ENCODE measurements around a stretch of chr21.

DNA sequence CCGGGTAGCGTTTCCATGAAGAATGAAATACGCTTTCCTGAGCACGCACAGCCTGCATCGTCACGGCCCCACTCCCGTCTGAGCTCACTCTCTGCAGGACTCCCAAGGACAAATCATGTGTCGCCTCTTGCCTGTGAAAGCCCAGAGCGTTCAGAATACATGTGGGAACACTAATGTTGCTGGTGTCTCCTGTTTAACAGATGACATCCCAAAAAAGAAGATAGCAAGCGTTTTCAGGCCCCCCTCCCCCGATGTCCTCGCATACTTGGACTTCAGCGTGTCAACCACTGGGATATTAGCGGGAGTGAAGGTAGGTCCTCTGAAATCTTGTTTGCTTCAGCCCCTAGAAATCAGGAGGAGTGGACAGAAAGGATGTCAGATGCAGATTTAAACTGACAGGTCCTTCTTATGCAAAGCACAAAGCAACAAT is 49.1 kb downstream of the S100B start:
- PRO-cap: no peak
- RAMPAGE, long total RNA, 4 experiments: no peak in any of the 4 experiments

- PRO-cap: no peak
- RAMPAGE, long total RNA, 4 experiments: no peak in any of the 4 experiments
Observed at GRCh38 chr21:46626346-46627247, 8.9 kb upstream of the PRMT2 start.

All from transverse colon (tissue), 4 donors.